Skeletal muscle tissue (tissue), 7 donors: Measurements from ENCODE around the gene CXCR4.

DNA sequence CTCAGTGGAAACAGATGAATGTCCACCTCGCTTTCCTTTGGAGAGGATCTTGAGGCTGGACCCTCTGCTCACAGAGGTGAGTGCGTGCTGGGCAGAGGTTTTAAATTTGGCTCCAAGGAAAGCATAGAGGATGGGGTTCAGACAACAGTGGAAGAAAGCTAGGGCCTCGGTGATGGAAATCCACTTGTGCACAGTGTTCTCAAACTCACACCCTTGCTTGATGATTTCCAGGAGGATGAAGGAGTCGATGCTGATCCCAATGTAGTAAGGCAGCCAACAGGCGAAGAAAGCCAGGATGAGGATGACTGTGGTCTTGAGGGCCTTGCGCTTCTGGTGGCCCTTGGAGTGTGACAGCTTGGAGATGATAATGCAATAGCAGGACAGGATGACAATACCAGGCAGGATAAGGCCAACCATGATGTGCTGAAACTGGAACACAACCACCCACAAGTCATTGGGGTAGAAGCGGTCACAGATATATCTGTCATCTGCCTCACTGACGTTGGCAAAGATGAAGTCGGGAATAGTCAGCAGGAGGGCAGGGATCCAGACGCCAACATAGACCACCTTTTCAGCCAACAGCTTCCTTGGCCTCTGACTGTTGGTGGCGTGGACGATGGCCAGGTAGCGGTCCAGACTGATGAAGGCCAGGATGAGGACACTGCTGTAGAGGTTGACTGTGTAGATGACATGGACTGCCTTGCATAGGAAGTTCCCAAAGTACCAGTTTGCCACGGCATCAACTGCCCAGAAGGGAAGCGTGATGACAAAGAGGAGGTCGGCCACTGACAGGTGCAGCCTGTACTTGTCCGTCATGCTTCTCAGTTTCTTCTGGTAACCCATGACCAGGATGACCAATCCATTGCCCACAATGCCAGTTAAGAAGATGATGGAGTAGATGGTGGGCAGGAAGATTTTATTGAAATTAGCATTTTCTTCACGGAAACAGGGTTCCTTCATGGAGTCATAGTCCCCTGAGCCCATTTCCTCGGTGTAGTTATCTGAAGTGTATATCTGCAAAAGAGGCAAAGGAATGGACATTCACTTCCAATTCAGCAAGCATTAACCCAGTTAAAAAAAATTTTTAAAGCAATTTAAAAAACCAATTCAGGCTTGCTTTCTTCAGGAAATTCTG lies 2.7 kb downstream of the CXCR4 start:
- PRO-cap, 3 experiments = peak in 1 of 3 experiments; most common plus-strand start position 750 of the sequence (in 1); most common minus-strand start position 636 of the sequence (in 1)
- RAMPAGE, long total RNA = no peak
- RRBS, 2 experiments = no CpG with 5 or more reads among the region's 19 CpGs

DNA sequence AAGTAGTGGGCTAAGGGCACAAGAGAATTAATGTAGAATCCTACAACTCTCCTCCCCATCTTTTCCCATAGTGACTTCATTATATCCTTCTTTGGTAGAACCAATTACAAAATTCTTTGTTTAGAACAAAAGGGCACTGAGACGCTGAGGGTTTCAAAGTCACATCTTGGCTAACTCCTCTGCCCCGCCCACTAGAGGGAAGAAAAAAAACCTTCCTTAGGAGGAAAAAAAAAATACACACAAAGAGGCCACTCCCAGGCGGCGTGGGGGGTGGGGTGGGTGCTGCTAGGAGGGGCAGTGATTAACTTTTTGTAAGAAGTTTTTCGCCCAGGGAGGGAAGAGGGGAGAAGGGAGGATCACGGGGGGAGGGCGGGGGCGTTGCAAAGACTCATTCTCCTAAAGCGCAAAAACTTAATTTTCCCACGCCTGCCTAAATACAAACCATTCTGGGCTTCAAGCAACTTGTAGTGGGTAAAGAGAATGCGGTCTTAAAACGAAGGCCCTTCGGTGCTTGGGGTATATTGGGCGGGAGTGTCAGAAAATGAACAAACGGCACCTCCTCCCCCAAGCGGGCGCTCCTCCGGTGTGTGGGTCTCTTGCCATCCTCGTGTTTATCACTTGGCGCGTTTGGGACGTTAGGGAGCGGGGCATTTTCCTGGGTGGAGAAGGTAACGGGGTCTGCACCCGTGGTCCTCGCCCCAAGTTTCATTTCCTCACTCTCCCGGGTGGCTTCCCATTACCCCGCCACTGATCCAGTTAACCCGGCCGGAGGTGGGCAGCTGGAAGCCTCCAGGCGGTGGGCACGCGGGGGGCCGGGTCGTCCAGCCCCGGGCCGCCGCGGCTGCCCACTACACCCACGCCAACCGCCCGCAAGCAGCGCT lies 1.7 kb downstream of the CXCR4 start:
- PRO-cap, 3 experiments = no peak in any of the 3 experiments
- RAMPAGE, long total RNA = no peak
- RRBS, 2 experiments = 1 to 3% methylated on average over 8 to 11 of the region's 43 CpGs

DNA sequence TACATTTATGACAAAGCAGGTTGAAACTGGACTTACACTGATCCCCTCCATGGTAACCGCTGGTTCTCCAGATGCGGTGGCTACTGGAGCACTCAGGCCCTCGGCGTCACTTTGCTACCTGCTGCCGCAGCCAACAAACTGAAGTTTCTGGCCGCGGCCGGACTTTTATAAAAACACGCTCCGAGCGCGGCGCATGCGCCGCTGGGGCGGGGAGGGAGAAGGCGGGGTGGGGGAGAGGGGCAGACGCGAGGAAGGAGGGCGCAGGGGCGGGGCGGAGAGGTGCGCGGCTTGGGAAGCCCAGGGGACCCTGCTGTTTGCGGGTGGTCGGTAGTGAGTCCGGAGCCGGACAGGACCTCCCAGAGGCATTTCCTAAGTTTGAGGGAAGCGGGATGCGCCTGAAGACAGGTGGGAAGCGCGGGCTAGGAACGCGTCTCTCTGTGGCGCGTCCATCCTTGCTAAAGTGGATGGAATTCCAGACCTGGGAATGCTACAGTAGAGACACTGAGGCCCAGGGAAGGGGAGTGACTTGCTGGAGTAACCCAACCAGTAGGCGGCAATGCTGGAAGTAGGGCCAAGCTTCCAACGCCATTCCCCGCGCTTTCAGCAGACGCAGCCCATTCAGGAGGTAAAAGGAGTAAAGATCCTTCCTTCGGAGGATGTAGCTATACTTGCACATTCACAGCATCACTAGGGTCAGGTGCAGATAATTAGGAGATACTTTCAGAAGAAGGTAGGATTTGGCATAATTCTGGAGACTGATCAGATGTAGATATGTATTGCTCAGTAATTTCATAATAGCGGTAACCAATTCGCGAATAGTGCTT lies at the start of gene CXCR4:
TSS of gene CXCR4 (minus strand) at position 140 of the 824 bp plus-strand sequence.
- PRO-cap, 3 experiments = peak in 3 of 3 experiments; most common plus-strand start position 242 of the sequence (in 1); most common minus-strand start position 140 of the sequence (in 3)
- RAMPAGE, long total RNA = no peak
- RRBS, 2 experiments = no CpG with 5 or more reads among the region's 45 CpGs

GRCh38 chr2:136132708-136133141 lies 14.8 kb upstream of the CXCR4 start:
- PRO-cap, 3 experiments = no peak in any of the 3 experiments
- RAMPAGE, long total RNA = no peak
- RRBS, 2 experiments = no CpG with 5 or more reads among the region's 1 CpG

DNA sequence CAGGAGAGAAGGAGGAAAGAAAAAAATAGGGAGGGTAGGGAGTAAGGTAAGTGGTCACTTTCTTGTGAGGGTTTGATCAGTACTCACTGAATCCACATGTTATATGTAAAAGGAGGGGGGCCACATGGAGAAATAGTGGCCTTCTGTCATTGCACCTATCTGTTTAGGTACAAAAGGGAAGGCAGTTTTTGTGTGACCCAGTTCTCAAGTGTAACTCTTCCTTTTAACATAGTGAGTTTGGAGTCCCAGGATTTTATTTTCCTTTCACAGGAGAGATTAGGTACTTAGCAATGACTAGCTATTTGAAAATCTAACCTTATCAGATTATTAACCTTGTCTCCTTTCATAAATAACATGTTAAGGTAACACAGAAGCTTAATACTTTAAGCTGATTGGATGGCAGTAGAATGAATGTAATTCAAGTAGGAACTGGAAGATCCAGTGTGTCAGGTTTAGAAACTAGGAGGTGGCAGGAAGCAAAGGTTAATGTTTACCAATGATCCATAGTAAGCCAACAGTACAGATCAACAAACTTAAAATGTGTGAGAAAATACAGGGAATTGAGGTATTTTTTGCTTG lies 11.1 kb downstream of the HNMT start:
- PRO-cap, 3 experiments = no peak in any of the 3 experiments
- RAMPAGE, long total RNA = no peak

DNA sequence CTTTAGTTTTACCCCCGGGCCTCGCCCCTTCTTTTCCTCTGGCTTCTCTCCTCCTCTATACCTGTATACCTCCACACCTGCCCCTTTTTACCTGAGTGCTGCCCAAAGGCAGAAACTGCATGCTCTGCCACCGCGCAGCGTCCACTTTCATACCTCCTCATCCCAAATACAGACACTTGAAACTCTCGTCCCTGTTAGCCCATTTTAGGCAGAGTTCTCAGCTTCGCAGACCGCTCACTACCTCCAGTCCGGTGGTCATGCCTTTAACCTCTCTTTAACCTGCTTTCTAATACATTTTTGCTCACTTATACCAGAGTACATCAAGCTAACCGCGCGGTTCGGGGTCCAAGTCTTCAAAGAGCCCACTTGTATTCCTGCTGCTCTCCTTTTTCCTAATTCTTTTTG lies 827 bp downstream of the SPOPL start:
- PRO-cap, 3 experiments = no peak in any of the 3 experiments
- RAMPAGE, long total RNA = no peak
- RRBS, 2 experiments = 4 to 7% methylated on average over 1 of the region's 13 CpGs

DNA sequence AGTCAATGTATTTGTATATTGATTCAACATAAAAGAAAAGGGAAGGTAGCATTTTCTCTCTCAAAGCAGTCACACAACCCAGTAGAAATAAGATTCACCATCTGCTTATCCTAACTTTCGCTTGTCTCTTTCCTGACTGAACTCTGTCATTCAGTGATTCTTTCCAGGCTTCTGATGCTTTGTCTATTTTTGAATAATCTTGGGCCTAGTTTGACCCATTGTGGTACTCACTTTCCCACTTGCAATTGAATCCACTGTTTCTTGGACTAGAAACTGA lies 1.2 kb downstream of the SPOPL start:
- PRO-cap, 3 experiments = no peak in any of the 3 experiments
- RAMPAGE, long total RNA = no peak
- RRBS, 2 experiments = no CpG with 5 or more reads among the region's 1 CpG

DNA sequence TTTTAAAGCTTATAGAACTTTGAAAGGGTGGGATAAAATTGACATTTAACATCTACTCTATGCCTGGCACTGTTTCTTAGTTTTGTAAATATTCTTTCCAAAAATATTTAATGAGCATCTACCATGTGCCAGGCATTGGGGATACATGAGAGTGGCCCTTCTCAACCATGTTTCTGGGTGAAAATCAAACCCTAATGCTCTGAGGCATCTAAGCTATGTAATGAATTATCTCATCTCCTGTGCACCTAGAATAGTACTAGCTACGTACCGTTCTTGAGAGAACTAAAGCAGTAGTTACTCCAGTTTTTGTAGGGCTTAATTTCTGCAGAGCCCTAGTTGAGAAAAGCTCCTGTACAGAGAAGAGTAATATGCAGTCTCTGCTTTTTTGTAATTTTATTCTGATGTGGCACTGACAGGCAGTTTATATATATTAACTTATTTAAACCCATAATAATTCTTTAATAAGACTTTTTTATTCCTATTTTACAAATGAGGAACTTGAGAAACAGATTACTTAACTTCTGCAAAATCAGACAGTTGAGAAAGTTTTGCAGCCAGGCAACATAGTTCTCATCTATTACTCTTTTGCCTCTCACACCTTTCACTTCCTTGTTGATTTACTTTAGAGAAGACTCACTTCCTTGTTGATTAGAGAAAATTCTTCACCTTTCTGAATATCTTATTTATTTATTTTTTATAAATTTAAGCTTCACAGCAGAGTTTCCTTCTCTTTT lies 3.1 kb downstream of the SPOPL start:
- PRO-cap, 3 experiments = no peak in any of the 3 experiments
- RAMPAGE, long total RNA = no peak
- RRBS, 2 experiments = no CpG with 5 or more reads among the region's 2 CpGs

DNA sequence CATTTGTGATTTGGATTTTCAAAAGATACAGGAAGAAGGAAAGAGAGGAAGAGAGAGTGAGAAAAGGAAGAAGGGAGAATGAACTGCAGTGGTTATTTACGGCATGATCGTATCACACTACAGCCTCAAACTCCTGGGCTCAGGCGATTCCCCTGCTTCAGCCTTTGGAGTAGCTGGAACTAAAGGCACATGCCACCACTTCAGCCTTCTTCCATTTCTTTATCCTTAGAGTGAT lies 53.2 kb upstream of the NXPH2 start:
- PRO-cap, 3 experiments = no peak in any of the 3 experiments
- RAMPAGE, long total RNA = no peak
- RRBS, 2 experiments = no CpG with 5 or more reads among the region's 3 CpGs

DNA sequence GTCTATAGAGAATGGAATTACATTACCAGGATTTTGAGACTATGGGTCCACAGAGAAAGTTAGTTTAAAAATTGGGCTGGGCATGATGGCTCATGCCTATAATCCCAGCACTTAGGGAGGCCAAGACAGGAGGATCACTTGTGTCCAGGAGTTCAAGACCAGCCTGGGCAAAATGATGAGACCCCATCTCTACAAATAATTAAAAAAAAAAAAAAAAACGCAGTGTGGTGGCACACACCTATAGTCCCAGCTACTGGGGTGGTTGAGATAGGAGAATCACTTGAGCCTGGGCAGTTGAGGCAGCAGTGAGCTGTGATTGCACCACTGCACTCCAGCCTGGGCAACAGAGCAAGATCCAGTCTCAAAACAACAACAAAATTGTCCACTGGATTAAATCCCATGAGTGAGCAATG lies 1469.5 kb downstream of the LRP1B start:
- PRO-cap, 3 experiments = no peak in any of the 3 experiments
- RAMPAGE, long total RNA = no peak
- RRBS, 2 experiments = no CpG with 5 or more reads among the region's 1 CpG

GRCh38 chr2:142037185-142037652 lies 93.6 kb downstream of the LRP1B start:
- PRO-cap, 3 experiments = no peak in any of the 3 experiments
- RAMPAGE, long total RNA = no peak
- RRBS, 2 experiments = no CpG with 5 or more reads among the region's 2 CpGs

DNA sequence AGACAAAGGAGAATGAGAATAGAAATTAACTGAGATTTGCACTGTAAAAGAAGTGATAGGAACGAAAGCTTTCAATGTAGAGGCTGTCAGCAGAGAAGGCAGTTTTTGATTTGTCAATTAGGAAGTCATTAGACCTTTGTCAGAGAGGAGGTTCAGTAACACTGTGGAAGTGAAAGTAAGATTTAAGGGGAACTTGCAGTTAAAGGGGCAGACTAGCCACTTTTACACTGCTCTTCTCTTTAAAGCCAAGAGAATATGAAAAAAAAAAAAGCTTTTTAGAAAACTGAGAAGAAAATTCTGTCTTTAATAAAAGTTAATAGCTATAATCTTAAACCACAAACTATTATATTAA lies 11.5 kb upstream of the KYNU start:
- PRO-cap, 3 experiments = no peak in any of the 3 experiments
- RAMPAGE, long total RNA = no peak
- RRBS, 2 experiments = no CpG with 5 or more reads among the region's 1 CpG

GRCh38 chr2:142868127-142868760 lies 9.2 kb upstream of the KYNU start:
- PRO-cap, 3 experiments = no peak in any of the 3 experiments
- RAMPAGE, long total RNA = no peak
- RRBS, 2 experiments = no CpG with 5 or more reads among the region's 12 CpGs

- PRO-cap, 3 experiments = no peak in any of the 3 experiments
- RAMPAGE, long total RNA = no peak
- RRBS, 2 experiments = no CpG with 5 or more reads among the region's 3 CpGs
Observed at GRCh38 chr2:143176566-143177087, 47.4 kb downstream of the ARHGAP15 start.

DNA sequence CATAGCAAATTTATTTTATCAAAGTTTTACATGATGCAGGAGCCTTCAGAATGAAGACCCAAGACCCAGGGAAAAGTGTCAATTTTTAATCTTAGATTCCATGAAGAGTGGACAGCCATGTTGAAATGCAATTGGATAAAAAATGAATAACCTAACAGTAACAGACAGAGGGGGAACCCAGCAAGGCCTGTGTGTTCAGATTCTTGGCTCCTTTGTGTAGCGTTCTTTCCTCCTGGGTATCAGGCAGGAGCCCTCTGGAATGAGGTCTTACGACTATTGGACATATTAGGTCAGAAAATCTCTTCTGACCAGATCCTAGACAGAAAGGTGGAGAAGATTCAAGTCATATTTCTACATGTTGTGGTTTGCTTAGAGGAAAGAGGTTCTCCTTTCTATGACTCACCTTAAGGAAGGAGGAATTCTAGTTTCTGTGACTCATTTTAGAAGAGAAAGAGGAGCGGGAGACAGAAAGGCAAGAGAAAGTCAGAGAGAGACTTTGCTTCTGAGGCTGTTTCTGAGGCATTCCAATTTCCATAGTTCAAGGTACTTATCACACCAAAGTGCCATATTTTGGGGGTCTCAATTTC lies 431.2 kb downstream of the GTDC1 start:
- PRO-cap, 3 experiments = no peak in any of the 3 experiments
- RAMPAGE, long total RNA = no peak
- RRBS, 2 experiments = no CpG with 5 or more reads among the region's 3 CpGs

- PRO-cap, 3 experiments = no peak in any of the 3 experiments
- RAMPAGE, long total RNA = no peak
- RRBS, 2 experiments = no CpG with 5 or more reads among the region's 19 CpGs
Observed at GRCh38 chr2:144460747-144461988, 58.8 kb downstream of the ZEB2 start.

DNA sequence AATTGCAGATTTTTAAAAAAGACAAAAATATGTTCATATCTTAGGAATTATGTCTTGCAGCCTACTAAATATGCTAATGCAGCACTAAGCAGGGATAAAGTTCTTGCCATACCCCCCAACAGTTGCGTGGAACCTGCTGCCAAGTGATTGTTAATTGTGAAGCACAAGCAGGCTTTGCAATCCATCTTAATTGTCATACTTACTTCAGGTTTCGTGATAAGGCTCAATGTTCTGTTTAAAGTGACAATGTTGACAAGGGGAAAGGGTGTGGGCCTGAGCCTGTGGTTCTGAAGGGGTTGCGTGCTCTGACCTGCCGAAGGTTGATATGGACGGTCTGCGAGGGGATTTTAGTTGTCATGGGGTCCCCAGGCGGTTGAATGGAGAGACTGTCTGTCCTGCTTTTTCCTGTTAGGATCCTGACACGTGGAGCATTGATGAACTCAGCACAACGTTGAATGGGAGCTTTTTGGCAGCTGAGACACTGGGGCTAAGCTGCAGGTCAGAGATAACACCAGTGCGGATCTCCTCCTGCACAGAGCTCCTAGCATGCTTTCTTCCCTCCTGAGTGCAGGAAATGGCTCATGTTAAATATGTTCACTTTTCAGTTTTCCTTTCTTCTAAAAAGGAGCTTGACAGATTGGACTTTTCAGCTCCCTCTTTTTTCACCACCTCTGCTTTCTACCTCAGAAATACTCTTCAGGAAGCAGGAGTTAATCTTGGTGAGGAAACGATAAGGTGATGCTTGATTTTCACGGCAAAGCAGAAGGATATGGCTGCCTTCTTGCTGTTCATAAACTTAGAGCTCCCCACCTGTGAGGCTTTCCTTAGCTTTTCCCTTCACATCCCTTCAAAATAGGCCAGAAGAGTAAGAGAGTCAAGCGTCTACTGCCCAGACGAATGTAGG lies 62.9 kb upstream of the ZEB2 start:
- PRO-cap, 3 experiments = no peak in any of the 3 experiments
- RAMPAGE, long total RNA = no peak
- RRBS, 2 experiments = no CpG with 5 or more reads among the region's 14 CpGs

- PRO-cap, 3 experiments = no peak in any of the 3 experiments
- RAMPAGE, long total RNA = no peak
- RRBS, 2 experiments = no CpG with 5 or more reads among the region's 4 CpGs
Observed at GRCh38 chr2:144698056-144698578, 178.2 kb upstream of the ZEB2 start.

DNA sequence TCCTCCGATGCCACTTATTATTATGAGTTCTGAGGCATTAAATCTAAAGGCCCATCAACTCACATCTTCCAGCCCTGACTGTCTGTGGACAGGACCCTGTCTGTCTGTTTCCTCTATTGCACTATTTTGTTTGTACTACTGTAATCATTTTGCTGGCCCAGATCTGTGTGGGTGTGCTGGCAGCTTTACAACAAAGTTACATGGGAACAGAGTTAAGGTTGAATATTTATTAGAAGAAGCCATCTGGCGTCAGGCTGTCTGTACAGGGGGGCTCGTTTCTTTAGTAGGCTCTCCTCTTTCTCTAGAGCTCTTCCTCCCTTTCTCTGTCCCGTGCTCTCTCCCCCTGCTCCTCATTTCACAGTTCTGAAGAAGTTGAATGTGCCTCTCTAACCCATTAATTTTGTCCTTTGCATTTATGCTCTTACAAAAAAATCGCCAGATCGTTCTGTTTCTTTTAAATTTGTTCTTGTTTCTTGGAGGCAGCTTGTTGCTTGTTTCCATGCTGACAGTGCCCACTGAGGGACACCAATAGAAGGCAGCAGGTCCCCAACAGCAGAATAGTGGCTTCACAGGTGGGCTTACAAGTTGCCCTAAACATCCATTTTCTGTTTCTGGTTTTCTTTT lies 315.1 kb upstream of the ZEB2 start:
- PRO-cap, 3 experiments = no peak in any of the 3 experiments
- RAMPAGE, long total RNA = no peak
- RRBS, 2 experiments = no CpG with 5 or more reads among the region's 6 CpGs

GRCh38 chr2:144937942-144938244 lies 418.0 kb upstream of the ZEB2 start:
- PRO-cap, 3 experiments = no peak in any of the 3 experiments
- RAMPAGE, long total RNA = no peak
- RRBS, 2 experiments = no CpG with 5 or more reads among the region's 4 CpGs